Cardiac ventricle fibroblast (primary cell): ENCODE measurements around the gene GSTP1.

DNA sequence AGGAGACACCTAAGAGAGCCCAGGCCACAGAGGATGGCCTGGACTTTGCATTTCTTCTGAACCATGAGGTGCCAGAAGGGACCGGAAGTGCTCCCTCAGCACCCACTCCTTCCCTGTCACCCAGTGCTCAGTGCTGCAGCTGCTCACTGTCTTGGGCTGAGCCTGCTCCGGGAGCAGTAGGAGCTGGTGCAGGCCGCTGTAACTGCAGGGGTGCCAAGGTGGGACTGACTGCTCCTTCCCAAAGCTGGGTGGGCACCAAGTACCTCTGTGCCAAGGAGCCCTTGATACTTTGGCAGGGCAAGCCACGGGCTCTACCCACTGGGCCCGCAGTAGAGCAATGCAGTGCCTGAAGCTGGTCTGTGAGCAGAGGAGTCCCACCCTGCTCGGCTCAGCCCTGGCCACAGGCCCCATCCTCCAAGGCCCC is 6.2 kb downstream of the GRK2 start:
- RAMPAGE, long total RNA = no peak

DNA sequence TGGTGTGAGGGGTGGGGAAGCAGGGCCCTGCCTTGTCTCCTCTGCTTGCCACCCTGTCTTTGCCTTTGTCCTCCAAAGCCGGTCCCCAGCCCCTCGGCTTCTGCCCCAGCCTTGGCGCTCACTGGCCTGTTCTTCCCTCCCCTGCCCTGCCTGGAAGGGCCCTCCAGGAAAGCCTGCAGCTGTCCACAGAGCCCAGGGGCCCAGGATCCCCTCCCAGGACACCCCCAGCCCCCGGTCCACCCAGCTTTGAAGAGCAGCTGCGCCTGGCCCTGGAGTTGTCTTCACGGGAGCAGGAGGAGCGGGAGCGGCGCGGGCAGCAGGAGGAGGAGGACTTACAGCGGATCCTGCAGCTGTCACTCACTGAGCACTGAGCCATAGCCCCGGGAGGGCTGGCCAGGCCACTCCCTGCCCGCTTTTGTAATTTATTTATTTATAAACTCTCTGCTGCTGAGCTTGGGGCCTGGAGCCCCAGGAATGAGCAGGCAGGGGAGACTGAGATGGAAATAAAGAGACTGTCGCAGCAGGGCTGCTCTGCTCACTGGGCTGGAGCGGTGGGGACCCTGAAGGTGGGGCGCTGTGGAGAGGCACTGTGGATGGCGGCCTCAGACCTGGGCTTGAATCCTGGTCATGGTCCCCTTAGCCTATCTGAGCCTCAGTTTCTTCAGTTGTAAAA is 1.2 kb upstream of the SSH3 start:
- RAMPAGE, long total RNA = no peak

- RAMPAGE, long total RNA = no peak
These were observed 8.4 kb downstream of the SSH3 start for GRCh38 chr11:67311443-67312406.

GRCh38 chr11:67322773-67323306 is 19.5 kb downstream of the SSH3 start:
- RAMPAGE, long total RNA = no peak

DNA sequence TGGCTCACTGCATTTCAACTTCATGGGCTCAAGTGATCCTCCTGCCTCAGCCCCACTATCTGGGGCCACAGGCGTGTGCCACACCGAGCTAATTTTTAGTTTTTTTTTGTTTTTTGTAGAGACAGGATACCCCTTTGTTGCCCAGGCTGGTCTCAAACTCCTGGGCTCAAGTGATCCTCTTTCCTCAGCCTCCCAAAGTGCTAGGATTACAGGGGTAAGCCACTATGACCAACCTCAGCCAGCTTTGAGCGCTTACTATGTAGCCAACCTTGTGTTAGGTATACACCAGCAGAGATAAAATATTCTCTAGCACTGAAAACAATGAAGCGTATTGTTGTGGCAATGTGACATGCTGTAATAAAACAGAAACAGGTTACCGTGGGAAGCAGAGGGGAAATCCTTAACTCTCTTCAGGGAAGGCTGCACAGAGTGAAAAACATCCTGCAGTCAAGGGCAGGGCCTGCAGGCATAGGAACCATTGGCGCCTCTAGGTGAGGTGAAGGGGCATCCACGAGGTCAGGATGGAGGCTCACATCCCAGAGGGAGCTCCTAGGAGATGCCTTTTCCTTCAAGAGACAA is 8.2 kb downstream of the POLD4 start:
- RAMPAGE, long total RNA = no peak

DNA sequence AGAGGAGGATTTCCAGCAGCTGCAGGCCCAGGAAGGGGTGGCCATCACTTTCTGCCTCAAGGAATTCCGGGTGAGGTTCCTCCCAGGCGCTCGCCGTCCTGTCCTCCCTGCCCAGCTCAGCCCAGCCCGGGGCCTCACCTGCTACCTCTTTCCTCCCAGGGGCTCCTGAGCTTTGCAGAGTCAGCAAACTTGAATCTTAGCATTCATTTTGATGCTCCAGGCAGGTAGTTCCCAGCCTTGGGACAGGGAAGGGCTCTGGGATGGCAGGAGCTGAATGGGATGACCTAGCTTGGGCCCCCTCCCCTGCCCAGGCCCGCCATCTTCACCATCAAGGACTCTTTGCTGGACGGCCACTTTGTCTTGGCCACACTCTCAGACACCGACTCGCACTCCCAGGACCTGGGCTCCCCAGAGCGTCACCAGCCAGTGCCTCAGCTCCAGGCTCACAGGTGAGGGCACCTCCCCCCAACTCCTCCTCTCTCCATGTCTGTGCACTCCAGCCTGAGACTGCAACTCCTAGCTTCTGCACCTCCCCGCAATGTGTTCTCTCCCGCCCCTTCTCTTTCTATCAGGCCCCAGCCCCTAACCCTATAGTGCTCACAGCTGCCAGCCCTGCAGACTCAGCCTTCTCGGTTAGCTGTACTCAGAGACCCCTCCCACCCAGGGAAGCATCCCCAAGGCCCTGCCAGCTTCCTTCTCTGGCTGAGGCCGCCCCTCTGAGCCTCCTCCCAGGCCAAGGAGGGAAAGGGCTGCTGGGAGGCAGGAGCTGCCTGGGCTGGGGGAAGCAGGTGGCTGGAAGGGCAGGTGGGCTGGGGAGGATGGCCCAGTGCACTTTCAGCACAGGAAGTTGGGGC is 4.4 kb downstream of the RAD9A start:
- RAMPAGE, long total RNA = no peak

- RAMPAGE, long total RNA = no peak
These were observed 4.6 kb downstream of the PPP1CA start for GRCh38 chr11:67396806-67397667.

- RAMPAGE, long total RNA = no peak
These were observed 1.9 kb upstream of the PTPRCAP start for GRCh38 chr11:67439137-67440023.

GRCh38 chr11:67463815-67464569 is 5.1 kb downstream of the TMEM134 start:
- RAMPAGE, long total RNA = no peak

DNA sequence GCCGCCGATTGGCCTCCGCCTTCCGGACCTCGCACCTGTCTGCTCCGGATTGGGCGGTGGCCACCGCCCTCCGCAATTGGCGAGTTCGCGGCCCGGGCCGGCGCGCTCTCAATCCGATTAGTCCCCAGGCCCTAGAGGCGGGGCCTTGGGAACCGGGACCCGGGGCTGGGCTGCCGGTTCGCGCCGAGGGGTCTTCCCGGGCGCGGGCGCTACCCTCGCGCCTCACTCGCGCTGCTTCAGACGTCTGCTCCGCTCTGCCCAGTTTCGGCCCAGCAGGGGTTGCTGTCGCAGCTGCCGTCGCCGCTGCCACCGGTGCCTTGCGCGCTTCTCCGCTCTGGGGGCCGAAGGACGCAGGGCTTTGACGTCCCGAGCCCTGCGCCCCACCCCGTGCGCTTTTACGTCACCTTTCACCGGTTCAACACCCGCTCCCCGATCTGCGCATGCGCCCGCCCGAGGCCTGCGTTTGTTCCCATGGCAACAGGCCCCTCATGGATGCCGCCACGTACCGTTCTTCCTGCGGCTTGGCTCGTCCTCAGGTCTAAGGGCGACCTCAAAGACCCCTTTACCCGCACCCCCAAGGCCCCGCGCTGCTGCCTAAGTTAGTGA is 448 bp upstream of the CDK2AP2 start:
- RAMPAGE, long total RNA = no peak

GRCh38 chr11:67583324-67583946 is at the start of gene GSTP1:
Gene GSTP1 (plus strand): TSS chr11:67583812.
- RAMPAGE, long total RNA = start-site peak on the plus strand at chr11:67583811-67583831, 2,662 and 280 reads in 2 replicates

DNA sequence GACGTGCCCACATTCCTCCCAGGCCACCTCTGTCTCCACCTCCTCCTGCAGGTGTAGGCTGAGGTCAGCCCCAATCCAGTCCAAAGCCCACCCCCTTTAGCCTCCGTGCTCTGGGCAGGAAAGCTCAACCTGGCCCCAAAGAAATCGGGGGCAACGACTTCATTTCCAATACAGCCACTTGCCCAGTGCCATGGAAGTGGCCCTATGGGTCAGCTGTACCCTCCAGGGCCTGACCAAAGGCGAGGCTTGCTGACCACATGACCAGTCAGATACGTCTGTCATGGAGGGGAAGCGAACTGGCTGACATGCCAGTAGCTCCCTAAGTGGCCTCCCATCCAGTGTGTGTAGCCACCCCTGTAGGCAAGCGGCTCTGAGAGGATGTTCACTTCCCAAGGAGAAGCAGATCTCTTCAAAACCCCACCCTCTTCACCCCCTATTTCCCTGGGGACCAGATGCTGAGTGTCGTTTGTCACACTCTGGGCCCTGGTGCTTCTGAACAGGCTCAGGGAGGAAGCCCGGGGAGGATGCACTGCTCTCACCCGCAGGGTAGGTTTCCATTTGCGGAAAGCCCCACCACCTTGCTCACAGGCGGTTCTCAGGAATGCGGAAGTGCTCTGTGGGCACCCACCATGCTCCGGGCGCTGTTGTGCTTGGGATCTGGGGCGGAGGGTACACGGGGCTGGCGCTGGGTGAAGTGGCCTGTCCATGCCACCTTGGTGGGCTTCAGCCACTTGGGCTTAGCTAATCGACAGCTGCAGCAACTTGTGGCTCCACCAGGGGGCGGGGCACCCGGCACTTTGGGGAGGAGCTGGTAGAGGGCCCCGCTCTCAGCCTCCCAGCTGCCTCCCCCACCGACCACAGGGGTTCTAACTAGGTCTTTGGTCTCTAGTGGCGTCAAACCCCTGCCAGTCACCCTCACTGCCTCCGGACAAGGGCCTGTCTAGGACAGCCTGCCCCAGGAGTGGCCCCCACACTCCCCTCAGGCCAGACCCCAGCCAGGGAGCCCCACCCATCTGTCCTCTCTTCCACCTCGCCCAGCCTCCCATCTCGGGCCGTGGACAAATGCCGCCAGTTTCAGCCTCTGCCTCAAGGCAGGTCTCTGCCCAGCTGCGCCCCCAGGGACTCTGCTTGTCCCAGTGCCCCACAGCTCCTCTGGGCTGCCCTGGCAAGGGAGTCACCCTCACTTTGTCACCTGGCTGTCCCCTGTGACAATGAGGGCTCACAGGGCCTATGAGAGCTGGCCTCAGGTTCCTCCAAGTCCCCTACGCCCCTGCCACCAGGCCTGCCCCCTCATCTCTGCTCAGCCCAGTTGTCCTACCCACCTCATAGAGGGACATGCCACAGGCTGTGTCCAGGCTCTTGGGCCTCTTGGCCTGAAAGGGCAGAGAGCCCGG is 7.3 kb downstream of the NDUFV1 start:
- RAMPAGE, long total RNA = no peak

DNA sequence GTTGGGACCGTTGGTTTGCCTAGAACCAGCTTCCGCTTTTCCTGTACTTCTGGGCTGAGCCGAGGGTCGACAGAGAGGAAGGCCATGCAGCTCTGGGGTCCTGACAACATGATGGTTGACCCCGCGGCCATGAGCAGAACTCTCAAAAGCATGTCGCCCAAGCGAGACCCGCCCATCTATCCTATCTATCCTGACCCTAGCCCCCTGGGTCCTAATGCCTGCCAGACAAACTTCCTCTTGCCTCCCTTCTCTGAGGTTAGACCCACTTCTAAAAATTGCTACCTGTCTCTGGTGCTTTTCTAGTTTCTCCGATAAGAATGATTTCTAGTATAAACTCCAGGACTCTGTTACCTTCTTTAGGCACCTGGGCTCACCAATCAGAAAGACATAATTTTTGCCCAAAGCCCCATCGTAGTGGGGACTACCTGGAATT is 9.0 kb downstream of the NUDT8 start:
- RAMPAGE, long total RNA = no peak

DNA sequence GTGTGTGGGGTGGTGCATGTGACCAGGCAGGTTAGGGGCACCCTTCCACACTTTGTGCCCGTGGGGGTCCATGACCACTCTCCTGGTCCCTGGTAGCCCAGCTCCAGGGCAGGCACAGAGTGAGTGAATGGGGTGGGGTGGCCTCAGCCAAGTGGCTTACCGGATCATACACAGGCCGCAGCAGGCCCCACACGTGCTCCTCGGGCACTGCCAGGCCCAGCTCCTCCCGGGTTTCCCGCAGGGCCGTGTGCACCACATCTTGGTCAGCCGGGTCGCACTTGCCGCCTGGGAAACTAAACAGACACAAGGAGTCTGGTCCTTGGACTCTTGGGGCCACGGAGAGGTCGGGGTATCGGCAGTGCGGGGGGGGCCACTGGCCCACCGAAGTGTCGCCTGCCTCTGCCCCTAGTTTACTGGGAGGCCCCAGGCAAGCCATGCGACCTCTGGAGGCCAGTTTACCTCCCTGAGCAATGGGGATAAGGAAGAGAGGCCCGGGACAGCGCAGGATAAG is 923 bp downstream of the NUDT8 start:
- RAMPAGE, long total RNA = no peak

GRCh38 chr11:67646705-67647061 is 3.8 kb downstream of the ACY3 start:
- RAMPAGE, long total RNA = no peak

- RAMPAGE, long total RNA = no peak
These were observed 57.6 kb upstream of the ALDH3B2 start for GRCh38 chr11:67731873-67732671.

DNA sequence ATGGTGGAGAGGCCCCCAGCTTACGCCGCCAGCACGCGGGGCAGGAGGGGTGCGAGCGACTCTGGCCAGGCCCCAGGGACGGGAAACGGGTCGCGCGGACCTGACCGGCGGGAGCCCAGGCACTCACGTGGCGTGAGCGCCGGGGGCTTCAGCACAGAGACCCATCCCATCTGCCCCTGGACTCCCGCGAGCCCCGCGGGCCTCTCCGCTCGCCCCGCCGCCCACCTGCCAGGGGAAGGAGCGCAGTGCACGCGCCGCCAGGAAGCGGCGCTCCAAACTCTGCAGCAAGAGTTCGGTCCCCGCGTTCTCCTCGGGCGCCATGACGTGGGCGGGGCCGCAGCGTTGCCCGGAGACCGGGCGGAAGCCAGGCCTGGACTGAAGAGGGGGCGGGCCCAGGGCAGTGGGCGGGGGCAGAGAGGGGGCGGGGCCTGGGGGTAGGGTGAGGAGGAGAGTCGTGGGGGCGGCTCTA is 130.6 kb upstream of the ALDH3B2 start:
- RAMPAGE, long total RNA = start-site peak on the minus strand centred at position 333 of the sequence, 18 bp wide, 19 and 8 reads in 2 replicates

DNA sequence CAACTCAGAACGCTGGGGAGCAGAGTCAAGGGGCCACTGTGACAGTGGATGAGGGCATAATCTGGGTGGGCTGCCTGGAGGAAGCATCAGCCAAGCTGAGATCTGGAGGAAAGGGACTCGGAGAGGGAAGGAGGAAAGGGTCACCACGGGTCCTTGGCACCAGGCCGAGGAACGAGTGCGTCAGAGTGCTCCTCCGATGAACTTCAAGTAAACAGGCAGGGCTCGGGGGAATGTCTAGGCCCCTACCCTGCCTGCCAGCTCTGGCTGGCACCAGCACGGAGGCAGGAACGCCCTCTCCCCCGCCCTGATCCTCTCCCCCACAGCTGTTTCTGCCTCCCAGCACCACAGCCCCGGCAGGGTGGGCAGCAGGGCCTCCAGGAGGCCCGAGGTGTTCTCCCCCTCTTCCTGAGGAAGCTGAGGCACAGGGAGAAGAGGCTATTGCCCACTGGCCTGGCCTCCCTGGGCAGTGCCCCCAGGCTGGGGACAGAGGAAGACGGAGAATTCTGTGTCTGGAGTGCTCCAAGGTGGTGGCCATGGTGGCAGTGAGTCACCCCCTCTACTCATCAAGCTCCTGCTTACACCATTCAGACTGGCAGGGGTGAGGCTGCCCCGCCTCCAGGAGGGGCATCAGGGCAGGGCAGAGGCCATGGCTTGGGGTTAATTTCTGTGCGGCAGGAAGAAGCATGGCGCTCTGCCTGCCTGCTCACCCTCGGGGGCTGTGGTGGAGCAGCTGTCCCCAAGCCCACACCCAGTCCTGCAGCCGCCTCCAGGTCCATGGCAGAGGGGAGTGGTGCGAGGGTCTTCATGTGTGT is 4.3 kb downstream of the ALDH3B1 start:
- RAMPAGE, long total RNA = no peak

GRCh38 chr11:68031115-68031434 is 594 bp downstream of the NDUFS8 start:
- RAMPAGE, long total RNA = no peak

- RAMPAGE, long total RNA = no peak
These were observed 2.5 kb upstream of the TCIRG1 start for GRCh38 chr11:68036468-68036661.